SK-N-SH (cell line): ENCODE results near the gene RHOF.

- RRBS: no CpG with 5 or more reads among the region's 6 CpGs
CAGE:
- cytosol, long polyA plus RNA: no peak
- long polyA plus RNA: no peak
- nucleus, long polyA plus RNA: no peak
Measured at GRCh38 chr12:121610145-121610468, 29.3 kb upstream of the KDM2B start.

DNA sequence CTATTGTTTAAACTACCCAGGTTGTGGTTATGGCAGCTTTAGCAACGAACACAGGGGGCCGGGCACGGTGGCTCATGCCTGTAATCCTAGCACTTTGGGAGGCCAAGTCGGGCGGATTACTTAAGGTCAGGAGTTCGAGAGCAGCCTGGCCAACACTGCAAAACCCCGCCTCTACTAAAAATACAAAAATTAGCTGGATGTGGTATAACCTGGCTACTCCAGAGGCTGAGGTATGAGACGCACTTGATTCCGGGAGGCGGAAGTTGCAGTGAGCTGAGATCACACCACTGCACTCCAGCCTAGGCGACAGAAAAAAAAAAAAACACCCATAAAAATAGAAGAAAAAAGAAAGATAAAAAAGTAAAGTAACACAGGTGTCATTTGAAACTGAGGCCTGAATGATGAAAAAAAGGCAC, 923 bp upstream of the TMEM120B start:
- RRBS: no CpG with 5 or more reads among the region's 11 CpGs
CAGE:
- cytosol, long polyA plus RNA: no peak
- long polyA plus RNA: no peak
- nucleus, long polyA plus RNA: no peak

DNA sequence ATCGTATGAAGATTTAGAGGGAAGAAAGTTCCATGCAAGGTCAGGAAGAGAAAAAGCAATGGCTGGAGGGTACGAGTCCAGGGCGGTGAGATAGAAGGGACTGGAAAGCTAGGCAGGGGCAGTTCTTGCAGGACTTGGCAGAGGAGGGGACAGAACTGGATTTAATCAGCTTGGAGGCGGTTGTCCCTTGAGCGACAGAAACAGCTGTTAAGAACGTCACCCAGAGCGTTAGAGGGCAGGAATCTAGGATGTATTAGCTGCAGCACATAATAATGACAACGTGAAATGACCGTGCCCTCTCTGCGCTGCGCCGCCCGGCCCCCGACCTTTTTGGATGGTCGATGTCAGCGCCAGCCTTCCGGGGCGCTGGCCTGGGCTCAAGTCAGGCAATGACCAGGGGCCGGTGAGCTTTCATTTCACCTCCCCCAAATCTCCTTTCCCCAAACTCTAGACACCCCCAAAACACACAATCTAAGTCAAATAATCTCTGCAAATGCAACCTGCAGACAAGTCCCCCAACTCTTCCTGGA, 450 bp upstream of the TMEM120B start:
- RRBS: 3% methylated on average over 3 of the region's 19 CpGs
CAGE:
- cytosol, long polyA plus RNA: no peak
- long polyA plus RNA: no peak
- nucleus, long polyA plus RNA: no peak

GRCh38 chr12:121776856-121777136, 16.7 kb downstream of the RHOF start:
- RRBS: no CpG with 5 or more reads among the region's 5 CpGs
CAGE:
- cytosol, long polyA plus RNA: no peak
- long polyA plus RNA: no peak
- nucleus, long polyA plus RNA: no peak

DNA sequence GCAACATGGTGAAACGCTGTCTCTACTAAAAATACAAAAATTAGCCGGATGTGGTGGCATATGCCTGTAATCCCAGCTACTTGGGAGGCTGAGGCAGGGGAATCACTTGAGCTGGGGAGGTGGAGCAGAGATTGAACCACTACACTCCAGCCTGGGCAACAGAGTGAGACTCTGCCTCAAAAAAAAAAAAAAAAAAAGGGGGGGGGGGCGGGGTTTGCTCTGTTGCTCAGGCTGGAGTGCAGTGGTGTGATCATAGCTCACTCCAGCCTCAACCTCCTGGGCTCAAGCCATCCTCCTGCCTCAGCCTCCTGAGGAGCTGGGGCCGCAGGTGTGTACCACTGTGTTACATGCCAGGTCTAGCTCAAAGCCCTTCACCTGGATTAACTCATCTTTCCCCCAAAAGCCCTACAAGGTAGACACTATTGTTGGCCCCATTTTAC, 5.8 kb downstream of the RHOF start:
- RRBS: no CpG with 5 or more reads among the region's 4 CpGs
CAGE:
- cytosol, long polyA plus RNA: no peak
- long polyA plus RNA: no peak
- nucleus, long polyA plus RNA: no peak

DNA sequence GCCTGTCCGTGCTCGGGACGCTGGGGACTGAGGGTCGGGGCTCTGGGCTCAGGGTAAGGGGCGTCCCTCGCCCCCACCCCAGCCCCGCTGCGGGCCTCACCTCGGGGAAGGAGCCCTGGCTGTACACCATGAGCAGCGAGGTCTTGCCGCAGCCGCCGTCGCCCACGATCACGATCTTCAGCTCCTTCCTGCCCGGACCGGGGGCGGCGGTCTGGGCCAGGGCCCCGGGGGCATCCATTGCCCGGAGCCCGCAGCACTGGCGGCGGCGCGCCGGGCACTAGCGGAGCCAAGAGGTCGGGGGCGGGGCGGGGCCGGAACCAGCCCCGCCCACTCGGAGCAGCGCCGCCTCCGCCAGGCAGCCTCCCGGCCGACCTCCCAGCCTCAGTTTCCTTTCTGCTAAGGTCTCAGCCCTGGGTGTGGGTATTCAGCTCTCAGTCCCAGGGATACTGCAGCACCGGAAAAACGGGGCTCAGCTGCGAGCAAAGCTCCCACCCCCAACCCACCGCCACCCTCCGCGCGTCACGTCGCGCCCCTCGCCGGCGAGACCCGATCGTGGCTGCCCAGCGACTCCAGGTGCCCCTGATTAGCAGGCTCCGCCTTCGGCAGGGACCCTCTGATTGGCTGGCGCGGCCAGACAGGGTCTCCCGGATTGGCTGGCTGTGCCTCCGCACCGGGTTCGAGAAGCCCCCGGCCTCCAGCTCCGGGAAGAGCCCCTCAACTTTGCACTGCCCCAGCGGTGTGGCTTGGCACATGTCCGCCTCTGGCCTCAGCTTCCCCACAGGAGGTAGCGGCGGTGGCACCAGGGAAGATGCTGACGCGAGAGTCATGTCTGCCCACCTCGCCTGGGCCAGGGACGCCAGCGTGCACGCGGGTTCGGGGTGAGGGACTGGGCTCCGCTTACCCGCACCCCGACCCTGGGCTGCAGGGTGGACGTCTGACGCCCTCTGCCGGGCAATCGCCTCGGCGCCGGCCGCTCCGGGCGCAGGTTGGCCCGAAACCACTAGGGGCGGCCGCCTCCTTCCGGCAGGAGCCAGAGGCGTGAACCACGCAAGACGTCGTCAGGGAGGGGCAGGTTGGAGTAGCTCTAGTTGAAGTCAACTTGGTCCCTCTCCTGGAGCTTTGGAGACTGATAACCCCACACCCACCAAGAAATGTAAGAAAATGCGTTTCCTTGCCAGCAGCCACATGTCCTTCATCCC, at the start of gene RHOF:
Gene RHOF, minus strand, starts transcription at position 293 of the 1,199 bp plus-strand sequence.
- RRBS: 2% methylated on average over 37 of the region's 100 CpGs
CAGE:
- cytosol, long polyA plus RNA: start-site peak on the minus strand centred at position 283 of the sequence, 50 bp wide, 14 and 16 reads in 2 replicates
- long polyA plus RNA: no peak
- nucleus, long polyA plus RNA: no peak

- RRBS: no CpG with 5 or more reads among the region's 13 CpGs
CAGE:
- cytosol, long polyA plus RNA: no peak
- long polyA plus RNA: no peak
- nucleus, long polyA plus RNA: no peak
Measured at GRCh38 chr12:121798158-121798796, 4.8 kb upstream of the RHOF start.

GRCh38 chr12:121812352-121812925, 8.6 kb downstream of the SETD1B start:
- RRBS: 1% methylated on average over 8 of the region's 26 CpGs
CAGE:
- cytosol, long polyA plus RNA: no peak
- long polyA plus RNA: no peak
- nucleus, long polyA plus RNA: no peak

DNA sequence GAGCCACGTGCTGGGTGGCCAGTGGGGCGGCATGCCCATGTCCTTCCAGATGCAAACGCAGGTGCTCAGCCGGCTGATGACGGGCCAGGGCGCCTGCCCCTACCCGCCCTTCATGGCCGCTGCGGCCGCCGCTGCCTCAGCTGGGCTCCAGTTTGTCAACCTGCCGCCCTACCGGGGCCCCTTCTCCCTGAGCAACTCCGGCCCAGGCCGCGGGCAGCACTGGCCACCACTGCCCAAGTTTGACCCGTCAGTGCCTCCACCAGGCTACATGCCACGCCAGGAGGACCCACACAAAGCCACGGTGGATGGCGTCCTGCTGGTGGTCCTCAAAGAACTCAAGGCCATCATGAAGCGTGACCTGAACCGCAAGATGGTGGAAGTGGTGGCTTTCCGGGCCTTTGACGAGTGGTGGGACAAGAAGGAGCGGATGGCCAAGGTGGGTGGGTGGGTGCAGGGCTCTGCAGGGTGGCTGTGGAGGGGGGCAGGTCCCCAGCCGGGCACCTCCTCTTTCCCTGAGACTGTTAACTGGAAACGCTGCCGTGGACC, 10.8 kb downstream of the SETD1B start:
- RRBS: 98% methylated on average over 11 of the region's 28 CpGs
CAGE:
- cytosol, long polyA plus RNA: no peak
- long polyA plus RNA: no peak
- nucleus, long polyA plus RNA: no peak

- RRBS: 98% methylated on average over 6 of the region's 11 CpGs
CAGE:
- cytosol, long polyA plus RNA: no peak
- long polyA plus RNA: no peak
- nucleus, long polyA plus RNA: no peak
Measured at GRCh38 chr12:121819884-121820213, 16.0 kb downstream of the SETD1B start.

GRCh38 chr12:121823333-121824492, 19.9 kb downstream of the SETD1B start:
- RRBS: 98% methylated on average over 11 of the region's 39 CpGs
CAGE:
- cytosol, long polyA plus RNA: no peak
- long polyA plus RNA: no peak
- nucleus, long polyA plus RNA: no peak

DNA sequence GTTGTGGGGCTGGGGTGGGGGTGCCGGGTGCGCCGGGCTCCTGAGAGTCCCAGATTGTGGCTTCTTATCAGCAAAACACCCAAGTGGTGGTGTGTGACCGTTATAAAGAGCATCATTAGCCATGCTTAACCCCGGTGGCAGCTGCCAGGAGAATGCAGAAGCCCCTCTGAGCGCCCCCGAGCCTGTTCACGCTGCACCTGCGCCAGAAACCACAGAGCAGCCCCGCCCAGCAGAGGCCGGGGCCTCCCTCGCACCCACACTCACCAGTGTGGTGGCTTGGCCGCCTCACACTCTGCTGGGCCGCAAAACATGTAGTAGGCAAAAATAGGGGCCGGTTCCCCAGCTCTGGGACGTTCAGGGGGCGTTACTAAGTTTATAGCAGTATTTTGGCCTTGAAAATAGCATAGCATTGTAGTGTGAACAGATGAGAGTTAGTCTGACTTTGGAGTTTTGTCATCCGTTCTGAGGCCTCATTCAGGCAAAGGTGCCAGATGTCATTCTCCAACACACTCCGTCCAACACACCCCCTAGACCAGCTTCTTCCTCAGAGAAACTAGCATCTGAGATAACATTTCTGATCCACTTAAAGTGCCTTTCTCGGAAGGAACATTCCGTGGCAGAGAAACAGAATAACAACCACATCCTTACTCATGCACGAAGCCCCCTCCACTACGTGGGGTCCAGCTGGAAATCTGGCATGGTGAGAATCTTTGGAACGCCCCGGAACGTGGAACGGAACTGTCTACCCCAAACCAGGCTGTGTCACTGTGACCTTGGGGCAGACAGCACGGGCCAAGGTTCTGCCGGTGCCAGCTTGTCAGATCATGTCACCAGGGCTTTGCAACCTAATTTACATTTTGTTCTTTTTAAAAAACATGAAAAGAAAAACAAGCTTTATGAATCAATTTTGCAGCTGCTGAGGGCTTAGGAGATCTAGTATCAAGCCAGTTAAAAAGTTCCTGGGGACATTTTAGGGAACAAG, 17.2 kb upstream of the BCL7A start:
- RRBS: 95% methylated on average over 13 of the region's 29 CpGs
CAGE:
- cytosol, long polyA plus RNA: no peak
- long polyA plus RNA: no peak
- nucleus, long polyA plus RNA: no peak

DNA sequence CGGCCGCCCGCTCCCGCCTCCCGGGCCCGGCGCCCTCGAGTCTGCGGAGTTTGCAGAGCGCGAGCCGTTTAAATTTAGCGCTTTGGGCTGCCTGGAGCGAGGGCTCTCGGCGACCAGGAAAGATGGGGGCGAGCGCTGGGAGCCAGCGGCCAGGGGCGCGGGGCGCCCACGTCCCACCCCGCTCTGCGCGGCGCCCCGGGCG, 922 bp downstream of the BCL7A start:
- RRBS: under 1% methylated on average over 2 of the region's 29 CpGs
CAGE:
- cytosol, long polyA plus RNA: no peak
- long polyA plus RNA: no peak
- nucleus, long polyA plus RNA: no peak

GRCh38 chr12:122097461-122097900, 18.9 kb downstream of the MLXIP start:
- RRBS: 61% methylated on average over 2 of the region's 4 CpGs
CAGE:
- cytosol, long polyA plus RNA: no peak
- long polyA plus RNA: no peak
- nucleus, long polyA plus RNA: no peak

DNA sequence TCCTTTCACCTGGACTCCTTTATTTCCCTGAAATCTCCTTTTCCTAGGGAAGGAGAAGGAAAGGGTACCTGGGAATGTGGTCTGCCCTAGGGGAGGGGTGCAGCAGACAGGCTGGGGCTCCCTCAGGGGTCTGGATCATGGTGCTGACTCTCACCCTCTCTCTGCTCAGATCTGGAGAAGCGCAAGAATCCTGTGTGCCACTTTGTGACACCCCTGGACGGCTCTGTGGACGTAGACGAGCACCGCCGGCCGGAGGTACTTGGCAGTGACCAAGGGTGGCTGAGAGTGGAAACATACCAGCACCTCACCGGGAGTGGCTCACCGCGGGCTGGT, 46.3 kb downstream of the IL31 start:
- RRBS: 100% methylated on average over 1 of the region's 10 CpGs
CAGE:
- cytosol, long polyA plus RNA: no peak
- long polyA plus RNA: no peak
- nucleus, long polyA plus RNA: no peak

DNA sequence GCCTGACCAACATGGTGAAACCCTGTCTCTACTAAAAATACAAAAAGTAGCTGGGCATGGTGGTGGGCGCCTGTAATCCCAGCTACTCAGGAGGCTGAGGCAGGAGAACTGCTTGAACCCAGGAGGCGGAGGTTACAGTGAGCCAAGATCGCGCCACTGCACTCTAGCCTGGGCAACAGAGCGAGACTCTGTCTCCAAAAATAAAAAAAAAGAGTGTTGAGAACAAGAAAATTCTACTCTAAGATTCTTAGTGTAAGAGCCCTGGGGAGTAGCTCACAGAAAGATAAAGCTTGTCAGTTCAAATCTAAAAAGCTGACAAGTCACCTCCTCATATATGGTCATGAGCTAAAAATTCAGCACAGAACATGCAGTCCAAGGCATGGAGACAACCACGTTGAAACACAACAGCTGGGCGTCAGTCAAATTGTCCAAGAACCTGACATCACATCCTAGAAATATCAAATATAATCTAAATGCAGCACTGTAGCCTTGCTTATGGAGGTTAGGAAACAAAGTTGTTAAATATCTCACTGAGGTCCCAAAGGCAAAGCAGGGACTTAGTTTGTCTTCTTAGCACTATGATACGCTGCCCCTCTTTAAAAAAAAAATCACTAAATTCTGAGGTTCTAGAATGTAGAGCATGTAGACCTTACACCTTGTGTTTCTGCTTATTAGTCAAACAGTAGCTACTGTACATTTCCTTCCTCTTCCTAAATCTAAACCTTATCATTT, 47.7 kb downstream of the CLIP1 start:
- RRBS: no CpG with 5 or more reads among the region's 8 CpGs
CAGE:
- cytosol, long polyA plus RNA: no peak
- long polyA plus RNA: no peak
- nucleus, long polyA plus RNA: no peak

DNA sequence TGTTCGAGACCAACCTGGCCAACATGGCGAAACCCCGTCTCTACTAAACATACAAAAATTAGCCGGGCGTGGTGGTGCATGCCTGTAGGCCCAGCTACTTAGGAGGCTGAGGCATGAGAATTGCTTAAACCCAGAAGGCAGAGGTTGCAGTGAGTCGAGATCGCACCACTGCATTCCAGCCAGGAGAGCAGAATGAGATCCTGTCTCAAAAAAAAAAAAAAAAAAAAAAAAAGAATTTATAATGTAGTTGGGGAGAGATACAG, 33.0 kb downstream of the CLIP1 start:
- RRBS: no CpG with 5 or more reads among the region's 7 CpGs
CAGE:
- cytosol, long polyA plus RNA: no peak
- long polyA plus RNA: no peak
- nucleus, long polyA plus RNA: no peak

DNA sequence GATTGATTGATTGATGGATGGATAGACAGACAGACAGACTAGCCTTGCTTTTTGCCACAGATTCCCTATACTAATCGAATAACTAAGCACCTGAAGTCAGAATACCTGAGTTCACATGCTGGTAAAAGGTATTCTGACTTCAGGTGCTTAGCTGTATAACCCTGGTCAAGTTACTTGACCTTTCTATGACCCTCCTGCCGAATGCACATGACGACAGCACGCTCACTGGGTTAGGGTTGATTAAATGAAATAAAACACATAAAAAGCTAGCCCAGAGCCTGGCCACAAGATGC, 1.6 kb downstream of the CLIP1 start:
- RRBS: no CpG with 5 or more reads among the region's 4 CpGs
CAGE:
- cytosol, long polyA plus RNA: no peak
- long polyA plus RNA: no peak
- nucleus, long polyA plus RNA: no peak

GRCh38 chr12:122489120-122489783, 11.5 kb downstream of the ZCCHC8 start:
- RRBS: no CpG with 5 or more reads among the region's 5 CpGs
CAGE:
- cytosol, long polyA plus RNA: no peak
- long polyA plus RNA: no peak
- nucleus, long polyA plus RNA: no peak

GRCh38 chr12:122520672-122521226, 6.0 kb downstream of the RSRC2 start:
- RRBS: no CpG with 5 or more reads among the region's 5 CpGs
CAGE:
- cytosol, long polyA plus RNA: no peak
- long polyA plus RNA: no peak
- nucleus, long polyA plus RNA: no peak